Sigmoid colon (tissue), 4 donors: Measurements from ENCODE around the genes RFPL4B, HS3ST5, DSE, CALHM5, GPRC6A and ROS1.

GRCh38 chr6:111846357-111846738 is 26.9 kb downstream of the FYN start:
- PRO-cap, result no peak
- RAMPAGE, long total RNA, 4 experiments, result no peak in any of the 4 experiments

DNA sequence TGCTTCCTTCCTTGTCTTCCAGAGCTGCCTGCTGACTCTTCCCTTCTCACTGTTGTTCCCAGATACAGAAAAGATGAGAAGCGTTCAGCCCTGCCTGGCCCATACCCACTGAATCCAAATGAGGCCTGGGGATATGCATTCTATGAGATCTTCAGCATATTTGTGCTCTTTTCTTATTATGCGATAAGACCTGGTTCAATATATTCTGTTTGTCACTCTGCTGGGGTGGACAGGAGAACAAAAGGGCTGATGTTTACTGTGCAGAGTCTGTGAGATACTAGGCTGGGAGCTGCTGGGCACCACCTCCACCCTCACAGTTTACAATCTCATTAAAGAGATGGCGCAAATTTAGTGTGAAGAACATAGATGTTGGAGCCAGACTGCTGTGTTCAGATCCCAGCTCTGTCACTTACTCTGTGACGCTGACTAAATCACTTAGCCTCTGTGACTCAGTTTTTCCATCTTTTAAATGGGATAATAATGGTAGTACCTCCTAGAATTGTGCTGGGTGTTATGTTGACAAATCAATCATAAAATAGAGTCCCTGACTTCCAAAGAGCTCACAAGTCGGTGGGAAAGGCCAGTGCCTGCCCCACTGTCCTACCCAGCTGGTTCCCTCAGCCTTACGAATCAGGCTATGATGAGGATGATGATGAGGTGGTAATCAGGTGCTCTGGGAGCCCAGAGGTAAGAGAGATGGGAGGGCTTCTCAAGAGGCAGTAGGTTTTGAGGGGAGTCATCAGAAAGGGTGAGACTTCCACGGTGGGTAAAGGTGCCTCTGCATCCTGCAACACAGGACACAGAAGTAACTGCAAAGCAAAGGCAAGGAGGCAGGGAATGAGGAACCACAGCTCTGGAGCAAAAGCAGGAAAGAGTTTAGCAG is 9.1 kb downstream of the FYN start:
- PRO-cap, result no peak
- RAMPAGE, long total RNA, 4 experiments, result no peak in any of the 4 experiments

GRCh38 chr6:111888684-111889791 is 15.8 kb upstream of the FYN start:
- PRO-cap, result no peak
- RAMPAGE, long total RNA, 4 experiments, result no peak in any of the 4 experiments

DNA sequence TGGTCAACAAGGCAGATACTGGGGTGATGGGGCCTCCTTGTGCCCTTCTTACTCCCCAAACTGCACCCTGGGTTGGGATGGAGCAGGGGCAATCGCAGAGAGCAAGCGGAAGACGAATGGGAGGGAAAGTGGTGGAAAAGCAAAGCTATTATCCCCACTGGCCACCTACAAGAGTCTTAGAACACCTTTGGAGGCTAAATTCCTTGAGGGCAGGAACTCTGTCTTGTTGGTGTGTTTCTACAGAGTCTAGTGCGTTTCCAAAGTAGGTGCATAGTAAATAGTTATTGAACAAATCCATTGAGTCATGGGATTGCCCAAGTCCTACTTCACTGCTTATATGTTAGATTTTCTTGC is 86.8 kb upstream of the FYN start:
- PRO-cap, result no peak
- RAMPAGE, long total RNA, 4 experiments, result no peak in any of the 4 experiments

DNA sequence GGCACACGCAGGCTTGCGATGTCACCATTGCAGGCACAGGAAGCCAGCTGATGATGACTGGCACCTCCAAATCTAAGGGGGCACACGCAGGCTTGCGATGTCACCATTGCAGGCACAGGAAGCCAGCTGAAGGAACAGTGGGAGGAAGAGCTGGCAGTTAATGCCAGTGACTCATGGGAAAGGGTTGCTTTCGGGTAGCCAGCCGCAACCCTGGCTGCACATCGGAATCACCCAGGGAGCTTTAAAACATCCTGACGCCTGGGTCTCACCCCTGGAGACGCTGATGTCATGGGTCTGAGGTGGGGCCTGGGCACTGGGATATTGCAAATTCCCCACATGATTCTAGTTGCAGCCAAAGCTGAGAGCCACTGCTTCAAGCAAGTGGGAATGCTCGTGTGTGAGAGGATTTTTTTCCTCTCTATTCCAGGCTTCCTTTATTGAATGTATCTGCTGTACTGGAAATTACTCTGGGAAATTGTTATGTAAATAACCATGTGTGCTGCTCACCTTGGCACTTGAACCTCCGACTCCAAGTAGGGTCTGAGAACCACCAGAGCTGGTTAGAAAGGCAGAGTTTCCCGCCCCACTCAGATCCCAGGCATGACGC is 16.0 kb upstream of the CCN6 start:
- PRO-cap, result unidirectional peak, plus-strand start at position 371 of the sequence
- RAMPAGE, long total RNA, 4 experiments, result no peak in any of the 4 experiments

DNA sequence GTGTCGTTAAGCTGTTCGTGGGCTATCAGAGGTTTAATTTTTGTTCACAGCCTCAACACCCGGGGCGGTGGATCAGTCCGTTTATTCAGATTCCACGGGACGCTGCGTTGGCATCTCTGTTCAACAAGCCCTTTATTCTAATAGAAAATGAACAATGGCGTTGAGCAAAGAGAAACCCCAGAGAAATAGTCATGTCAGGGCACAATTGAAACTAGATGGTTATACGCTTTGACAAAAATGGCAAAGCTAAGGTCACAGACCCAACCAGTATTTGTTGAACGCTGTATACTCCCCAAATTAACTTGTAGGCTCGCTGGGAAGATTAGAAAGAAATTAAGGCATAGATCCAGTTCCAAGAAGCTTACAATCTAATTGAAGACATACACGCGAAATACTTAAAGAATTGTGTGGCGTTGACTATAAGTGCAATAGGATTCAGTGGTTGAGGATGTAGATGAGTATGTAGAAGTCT is 399 bp downstream of the FAM229B start:
- PRO-cap, result no peak
- RAMPAGE, long total RNA, 4 experiments, result no peak in any of the 4 experiments

- PRO-cap, result no peak
- RAMPAGE, long total RNA, 4 experiments, result no peak in any of the 4 experiments
Observed at GRCh38 chr6:112347115-112347484, at the start of gene RFPL4B. RFPL4B (plus strand) TSS chr6:112347330.

- PRO-cap, result no peak
- RAMPAGE, long total RNA, 4 experiments, result no peak in any of the 4 experiments
Observed at GRCh38 chr6:113564431-113565209, 292.5 kb upstream of the MARCKS start.

DNA sequence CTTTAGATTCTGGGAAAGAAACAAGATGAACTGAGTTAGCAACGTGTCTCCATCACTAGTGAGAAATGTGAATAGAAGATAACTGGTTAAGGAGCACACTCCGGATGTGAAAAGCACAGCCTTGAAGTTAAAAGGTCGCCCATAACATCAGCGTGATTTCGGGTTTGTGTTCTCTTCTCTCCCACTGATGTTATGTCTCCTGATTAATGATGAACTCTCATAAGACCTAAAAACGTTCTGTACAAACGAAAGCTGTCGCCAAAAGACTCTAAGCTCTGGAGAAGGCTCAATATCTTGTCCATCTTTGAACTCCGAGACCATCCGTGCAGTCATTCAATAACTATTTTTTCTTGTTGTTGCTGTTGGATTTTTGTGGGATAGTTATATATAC is 291.9 kb upstream of the MARCKS start:
- PRO-cap, result no peak
- RAMPAGE, long total RNA, 4 experiments, result no peak in any of the 4 experiments

DNA sequence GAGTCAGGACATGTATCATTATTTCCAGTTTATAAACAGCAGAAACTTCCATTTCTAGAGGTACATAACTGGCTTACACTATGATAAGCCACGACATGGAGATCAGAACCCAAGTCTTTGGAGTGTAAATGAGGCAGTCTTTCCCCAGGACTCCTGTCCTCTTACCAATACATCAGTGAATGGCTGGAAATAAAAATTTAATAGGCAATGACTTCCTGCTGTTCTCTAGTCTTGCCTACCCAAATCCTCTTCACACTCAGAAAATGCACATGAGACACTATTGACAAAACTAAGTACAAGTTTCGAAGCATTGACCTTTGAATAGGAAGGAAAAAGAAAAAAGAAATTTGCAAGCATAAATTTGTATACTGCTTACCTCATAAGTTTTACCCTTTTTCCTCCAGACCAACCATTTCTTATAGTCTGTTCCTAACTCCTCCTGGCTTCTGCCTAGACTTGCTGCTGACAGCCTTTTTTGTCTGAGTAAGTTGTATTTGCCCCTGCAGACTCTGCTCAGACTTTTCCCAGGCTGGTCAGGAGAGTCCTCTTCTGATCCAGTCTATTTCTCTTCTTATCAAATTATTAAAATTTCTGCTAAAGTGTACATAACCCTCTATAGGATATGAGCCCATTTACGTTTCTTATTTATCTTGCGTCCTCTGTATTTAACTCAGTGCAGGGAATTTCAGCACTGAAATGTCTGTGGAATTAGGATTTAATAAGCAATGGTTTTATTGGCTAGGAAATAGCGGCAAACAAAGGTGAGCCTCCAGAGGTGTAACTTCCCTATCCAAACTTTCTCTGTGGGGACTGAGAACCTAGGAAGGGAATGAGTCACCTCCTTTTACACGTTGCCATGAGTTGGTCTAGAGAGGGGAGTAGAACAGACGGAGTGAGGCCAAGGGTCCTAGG is 207.2 kb upstream of the MARCKS start:
- PRO-cap, result no peak
- RAMPAGE, long total RNA, 4 experiments, result no peak in any of the 4 experiments

- PRO-cap, result no peak
- RAMPAGE, long total RNA, 4 experiments, result no peak in any of the 4 experiments
Observed at GRCh38 chr6:114342756-114343444, at the start of gene HS3ST5. HS3ST5 (minus strand) TSS chr6:114343023.

DNA sequence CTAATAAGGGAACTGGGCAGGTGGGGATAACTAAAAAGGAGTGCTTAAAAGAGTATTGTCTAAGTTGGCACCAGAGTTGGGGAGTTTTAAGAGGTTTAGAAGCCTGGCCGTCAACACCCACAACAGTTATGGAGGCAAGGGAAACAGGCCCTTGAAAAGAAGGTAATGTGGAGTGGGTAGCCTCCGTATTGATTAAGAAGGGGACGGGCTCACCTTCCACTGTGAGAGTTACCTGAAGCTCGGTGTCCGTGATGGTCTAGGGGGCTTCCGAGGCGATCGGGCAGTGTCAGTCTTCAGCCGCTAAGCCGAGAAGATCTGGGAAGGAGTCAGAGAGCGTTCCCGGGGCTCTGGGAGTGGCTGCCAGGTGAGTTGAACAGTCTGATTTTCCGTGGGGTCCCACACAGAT is 82.5 kb upstream of the HS3ST5 start:
- PRO-cap, result no peak
- RAMPAGE, long total RNA, 4 experiments, result no peak in any of the 4 experiments

GRCh38 chr6:115347020-115347219 is 713.8 kb downstream of the FRK start:
- PRO-cap, result no peak
- RAMPAGE, long total RNA, 4 experiments, result no peak in any of the 4 experiments

- PRO-cap, result no peak
- RAMPAGE, long total RNA, 4 experiments, result no peak in any of the 4 experiments
Observed at GRCh38 chr6:116101780-116102180, 1.1 kb downstream of the NT5DC1 start.

DNA sequence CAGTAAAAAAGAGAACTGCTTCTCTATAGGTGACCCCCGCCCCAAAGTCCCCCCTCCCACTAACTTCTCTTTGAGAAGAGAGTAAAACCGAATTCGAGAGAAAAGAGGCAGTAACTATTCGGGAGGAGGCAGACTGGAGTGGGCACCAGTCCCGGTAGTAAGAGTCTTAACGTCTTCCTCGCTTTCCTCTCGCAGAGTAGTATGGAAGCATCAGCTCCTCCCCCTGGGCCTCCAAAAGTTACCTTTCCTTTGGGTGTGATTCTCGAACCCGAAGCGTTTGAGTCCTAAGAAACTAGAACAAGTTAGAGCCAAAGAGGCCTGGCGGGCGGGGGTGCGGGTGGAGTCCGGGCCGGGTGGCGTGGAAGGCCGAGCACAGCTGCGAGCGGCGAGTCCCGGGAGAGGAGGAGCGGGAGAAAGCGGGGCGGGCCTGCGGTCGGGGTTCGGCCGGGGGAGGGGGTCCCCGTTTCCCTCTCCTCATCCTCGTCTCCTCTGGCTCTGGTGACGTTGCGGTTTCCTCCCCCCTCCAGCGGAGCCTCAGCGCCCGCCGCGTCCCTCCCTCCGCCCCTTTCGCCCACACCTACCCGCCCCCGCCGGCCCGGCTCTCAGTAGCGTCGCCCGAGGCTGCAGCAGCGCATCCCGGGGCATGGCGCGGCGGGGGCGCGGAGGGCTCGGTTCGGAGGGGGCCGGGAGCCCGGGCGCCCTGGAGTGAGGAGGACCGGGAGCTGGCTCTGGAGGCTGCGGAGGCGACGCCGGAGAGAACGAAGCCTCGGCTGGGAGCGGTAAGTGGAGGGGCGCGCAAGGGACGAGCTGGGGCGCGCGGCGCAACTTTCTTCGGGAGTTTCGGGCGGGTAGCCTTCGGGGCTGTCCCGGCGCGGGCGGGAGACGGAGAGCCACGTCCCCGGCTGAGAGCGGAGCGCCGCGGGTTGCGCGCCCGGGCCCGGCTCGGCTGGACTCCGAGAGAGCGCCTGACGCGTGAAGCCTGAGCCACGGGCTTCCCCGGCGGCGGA is at the start of gene DSE:
Gene DSE (plus strand): TSS at position 605 of the 1,007 bp plus-strand sequence.
- PRO-cap, result unidirectional peak, plus-strand start at position 388 of the sequence; unidirectional peak, plus-strand start at position 402 of the sequence; bidirectional peak, plus-strand start at position 605 of the sequence, minus-strand start at position 487 of the sequence
- RAMPAGE, long total RNA, 4 experiments, result start-site peak on the plus strand in 1 of 4 experiments, centred at position 614 of the sequence, 85 reads per replicate

GRCh38 chr6:116511245-116512616 is at the start of gene CALHM5:
CALHM5 (plus strand) TSS chr6:116511639.
- PRO-cap, result unidirectional peak, minus-strand start at chr6:116512042
- RAMPAGE, long total RNA, 4 experiments, result start-site peak on the plus strand in 2 of 4 experiments, at chr6:116511590-116511665 at its widest, 15 to 16 reads per replicate

GRCh38 chr6:116828994-116829321 is at the start of gene GPRC6A:
GPRC6A (minus strand) TSS chr6:116829083.
- PRO-cap, result no peak
- RAMPAGE, long total RNA, 4 experiments, result no peak in any of the 4 experiments

DNA sequence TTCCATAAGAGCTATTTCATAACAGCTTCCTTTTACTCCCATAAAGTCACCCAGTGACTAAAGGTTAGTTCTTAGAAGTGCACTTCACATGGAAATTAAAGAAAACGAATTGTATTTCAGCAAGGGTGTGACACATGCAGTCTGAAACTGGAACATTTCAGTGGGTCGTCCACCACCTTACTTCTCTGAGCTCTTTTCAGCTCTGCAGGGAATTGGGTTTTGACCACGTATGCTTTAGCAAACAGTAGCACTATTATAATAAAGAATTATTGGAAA is at the start of gene ROS1:
Gene ROS1 (minus strand): TSS at position 81 of the 276 bp plus-strand sequence.
- PRO-cap, result no peak
- RAMPAGE, long total RNA, 4 experiments, result no peak in any of the 4 experiments

- PRO-cap, result unidirectional peak, minus-strand start at chr6:117483305
- RAMPAGE, long total RNA, 4 experiments, result no peak in any of the 4 experiments
Observed at GRCh38 chr6:117483103-117483677, 716 bp downstream of the DCBLD1 start.

- PRO-cap, result no peak
- RAMPAGE, long total RNA, 4 experiments, result start-site peak on the minus strand in 1 of 4 experiments, at chr6:117593019-117593374 at its widest, 9 reads per replicate
Observed at GRCh38 chr6:117592644-117593665, 9.4 kb downstream of the GOPC start.